Thoracic aorta (tissue), 1 donor: Measurements from ENCODE around the gene IL18RAP.

- RAMPAGE, long total RNA, result no peak
Observed at GRCh38 chr2:101086416-101086746, 64.8 kb downstream of the TBC1D8 start.

DNA sequence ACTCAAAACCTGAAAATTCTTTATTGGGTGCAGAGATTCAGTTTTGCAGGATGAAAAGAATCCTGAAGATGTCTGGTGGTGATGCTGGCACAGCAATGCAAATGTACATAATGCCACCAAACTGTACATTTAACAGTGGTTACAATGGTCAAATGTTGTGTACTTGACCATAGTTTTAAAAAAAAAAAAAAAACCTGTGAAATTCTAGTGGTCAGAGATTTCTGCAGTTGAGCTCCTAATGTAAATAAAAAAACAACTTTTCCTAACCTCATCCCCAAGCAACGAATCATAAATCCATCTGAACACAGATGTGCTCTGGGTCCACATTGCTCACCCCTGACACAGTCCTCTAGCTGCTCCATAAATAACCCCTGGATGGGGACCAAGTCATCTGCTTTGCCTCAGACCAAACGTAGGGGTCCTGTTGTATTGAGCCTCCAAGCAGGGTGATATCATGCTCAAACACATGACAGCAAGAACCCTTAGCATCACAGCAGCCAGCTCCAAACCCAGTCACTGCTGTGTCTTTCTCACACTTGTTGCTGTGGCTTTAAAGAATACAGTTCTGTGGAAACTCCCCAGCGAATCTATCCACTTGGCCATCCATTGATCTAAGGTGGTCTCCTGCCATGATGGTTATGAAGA lies 39.3 kb downstream of the TBC1D8 start:
- RAMPAGE, long total RNA, result no peak

DNA sequence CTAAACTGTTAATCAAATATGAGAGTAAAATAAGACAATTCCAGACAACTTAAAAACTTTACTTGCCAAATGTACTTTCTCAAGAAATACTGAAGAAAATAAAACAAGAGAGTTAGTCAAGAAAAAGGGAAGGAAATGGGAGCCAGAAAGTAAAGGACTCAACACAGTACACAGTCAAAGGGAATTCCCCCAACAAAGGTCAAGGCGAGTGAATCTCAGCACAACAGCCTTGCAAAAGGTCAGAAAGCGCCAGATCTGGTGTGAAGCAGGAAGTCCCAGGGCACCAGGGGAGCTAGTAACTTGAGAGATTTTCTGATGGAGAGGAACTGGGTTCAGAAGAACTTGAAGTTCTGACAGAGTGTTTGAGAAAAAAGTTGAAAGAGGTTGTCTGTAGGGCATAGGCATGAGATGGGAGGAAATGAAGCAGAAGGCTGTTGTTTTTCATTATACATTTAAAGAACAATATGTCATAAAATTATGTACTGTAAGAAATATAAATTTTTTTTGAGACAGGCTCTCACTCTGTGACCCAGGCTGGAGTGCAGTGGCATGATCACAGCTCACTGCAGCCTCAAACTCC lies 22.7 kb upstream of the TBC1D8 start:
- RAMPAGE, long total RNA, result no peak

- RAMPAGE, long total RNA, result no peak
Observed at GRCh38 chr2:101516953-101517876, 42.3 kb upstream of the RFX8 start.

- RAMPAGE, long total RNA, result no peak
Observed at GRCh38 chr2:101518788-101519307, 43.9 kb upstream of the RFX8 start.

GRCh38 chr2:101622935-101623697 lies 74.4 kb upstream of the MAP4K4 start:
- RAMPAGE, long total RNA, result no peak

- RAMPAGE, long total RNA, result no peak
Observed at GRCh38 chr2:101766335-101766719, 68.8 kb downstream of the MAP4K4 start.

DNA sequence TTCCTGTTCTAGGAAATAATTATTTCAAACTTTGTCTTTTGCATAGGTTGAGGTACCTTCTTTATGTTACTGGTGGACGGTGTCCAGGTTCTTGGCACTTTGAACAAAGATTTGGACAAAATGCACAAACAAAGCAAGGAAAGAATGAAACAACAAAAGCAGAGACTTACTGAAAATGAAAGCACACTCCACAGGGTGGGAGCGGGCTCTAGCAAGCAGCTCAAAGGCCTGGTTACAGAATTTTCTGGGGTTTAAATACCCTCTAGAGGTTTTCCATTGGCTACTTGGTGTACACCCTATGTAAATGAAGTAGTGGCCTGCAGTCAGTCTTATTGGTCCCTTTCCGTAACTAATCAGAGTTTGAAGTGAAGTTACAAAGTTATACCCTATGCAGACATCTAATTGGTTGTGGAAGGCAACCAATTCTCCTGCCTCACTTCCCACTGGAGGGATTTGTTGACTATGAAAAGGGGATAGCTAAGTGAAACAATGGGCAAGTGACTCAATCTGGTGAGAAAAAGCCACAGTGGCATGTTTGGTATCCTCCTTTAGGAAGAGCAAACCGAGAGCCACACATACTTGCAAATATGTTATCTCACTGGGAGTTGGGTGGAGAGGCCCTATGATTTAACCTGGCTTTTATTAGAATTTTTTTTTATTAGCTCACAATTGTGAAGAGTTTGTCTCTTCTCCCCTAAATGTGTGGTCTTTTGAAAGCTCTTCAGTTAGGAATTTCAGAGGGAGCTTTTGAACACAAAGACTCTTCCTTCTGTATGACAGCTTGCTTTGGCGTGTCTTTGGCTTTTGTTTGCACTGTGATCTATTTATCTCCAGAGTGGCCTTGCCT lies 69.4 kb downstream of the MAP4K4 start:
- RAMPAGE, long total RNA, result no peak

GRCh38 chr2:101834180-101834664 lies 136.7 kb downstream of the MAP4K4 start:
- RAMPAGE, long total RNA, result no peak

DNA sequence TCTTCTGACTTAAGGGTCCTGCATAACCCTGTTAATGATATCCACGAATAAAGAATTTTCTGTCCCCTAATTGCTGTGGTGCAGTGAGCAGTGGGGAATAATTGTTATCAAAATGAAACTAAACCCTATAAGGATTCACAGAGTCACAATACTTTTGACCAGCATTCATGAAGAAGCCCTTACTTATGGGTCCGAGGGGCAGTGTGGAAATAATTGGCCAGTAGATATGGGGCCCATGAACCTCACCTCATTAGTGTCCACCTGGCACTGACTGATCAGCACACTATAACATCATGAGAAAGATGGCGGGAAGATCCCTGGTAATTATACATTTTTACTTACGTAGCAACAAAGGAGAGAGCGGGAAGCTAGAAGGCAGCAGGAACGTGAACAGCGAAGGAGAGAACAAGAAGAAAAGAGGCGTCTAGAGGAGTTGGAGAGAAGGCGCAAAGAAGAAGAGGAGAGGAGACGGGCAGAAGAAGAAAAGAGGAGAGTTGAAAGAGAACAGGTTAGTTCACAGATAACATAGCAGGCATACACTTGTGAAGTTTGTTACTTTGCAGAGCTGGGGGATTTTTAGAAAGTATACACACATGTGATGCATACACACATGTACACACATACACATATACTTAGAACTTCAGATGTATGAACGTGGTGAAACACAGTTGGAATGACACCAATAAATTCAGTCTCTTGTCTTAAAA lies 136.0 kb upstream of the IL1R2 start:
- RAMPAGE, long total RNA, result no peak

GRCh38 chr2:102046070-102046616 lies 54.4 kb downstream of the IL1R2 start:
- RAMPAGE, long total RNA, result no peak

DNA sequence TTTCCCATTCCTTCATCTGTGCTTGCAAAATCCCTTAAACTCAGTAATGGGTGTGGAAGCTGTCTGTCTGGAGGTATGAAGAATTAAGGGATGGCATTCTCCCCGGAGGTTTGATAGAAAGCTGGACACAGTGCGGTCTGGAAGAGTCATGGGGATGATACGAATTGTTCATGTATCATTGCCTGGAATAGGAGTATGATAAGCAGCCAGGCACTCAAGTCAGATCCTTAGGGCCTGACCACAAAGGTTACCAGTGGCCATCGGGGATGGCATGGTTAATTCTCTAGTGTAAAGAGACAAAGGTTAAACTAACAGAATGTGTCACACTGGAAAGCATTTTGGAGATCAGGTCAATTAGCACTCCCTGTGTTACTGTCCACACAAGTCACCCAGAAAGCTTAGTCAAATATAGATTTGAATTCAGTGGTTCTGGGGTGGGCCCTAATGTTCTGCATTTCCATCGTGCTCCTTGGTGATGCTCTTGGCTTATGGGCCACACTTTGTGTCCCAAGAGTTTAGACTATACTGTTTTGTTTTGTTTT lies 41.8 kb upstream of the IL1R1 start:
- RAMPAGE, long total RNA, result no peak

GRCh38 chr2:102151417-102152034 lies 9.0 kb downstream of the IL1R1 start:
- RAMPAGE, long total RNA, result no peak

- RAMPAGE, long total RNA, result no peak
Observed at GRCh38 chr2:102366595-102367065, 11.0 kb downstream of the IL18R1 start.

- RAMPAGE, long total RNA, result no peak
Observed at GRCh38 chr2:102367272-102367737, 11.7 kb downstream of the IL18R1 start.

- RAMPAGE, long total RNA, result no peak
Observed at GRCh38 chr2:102367761-102368026, 12.1 kb downstream of the IL18R1 start.

DNA sequence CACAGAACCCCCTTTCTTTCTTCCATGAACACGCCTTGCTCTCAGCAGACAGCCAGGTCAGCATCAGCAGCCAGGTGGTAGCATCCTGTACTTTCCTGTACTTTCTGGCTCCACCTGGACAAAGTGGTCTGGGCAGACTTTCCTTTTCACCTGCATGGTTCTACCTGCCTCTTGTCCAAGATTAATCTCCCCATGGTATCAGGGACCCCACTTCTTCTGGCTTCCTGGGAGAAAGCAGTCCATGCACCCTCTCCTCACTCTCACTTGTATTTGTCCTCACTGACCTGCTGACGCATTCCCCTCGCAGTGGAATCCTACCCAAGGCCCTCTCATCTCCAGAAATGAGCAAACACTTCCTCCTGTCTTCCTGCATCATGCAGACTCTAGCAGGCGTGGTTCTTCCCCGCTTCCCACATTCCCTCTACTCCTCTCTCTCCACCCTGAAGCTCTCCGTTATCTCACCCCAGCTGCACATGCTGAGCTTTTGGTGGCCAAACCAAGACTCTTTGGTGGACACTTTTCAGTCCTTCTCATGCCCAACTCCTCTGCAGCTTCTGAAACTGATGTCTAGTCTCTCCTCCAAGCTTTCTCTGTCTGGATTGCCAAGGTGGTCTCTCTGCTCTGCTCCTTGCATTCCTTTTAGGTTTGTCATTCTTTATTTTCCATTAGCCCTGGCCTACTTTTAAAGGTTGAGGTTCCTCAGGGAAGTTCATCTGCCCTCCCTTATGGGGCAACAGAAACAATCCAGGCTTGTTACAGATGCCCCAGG lies 1.1 kb upstream of the IL18RAP start:
- RAMPAGE, long total RNA, result start-site peak on the plus strand centred at position 483 of the sequence, 81 bp wide, 8 reads

- RAMPAGE, long total RNA, result start-site peak on the plus strand at chr2:102423158-102423169, 10 reads
Observed at GRCh38 chr2:102422820-102423517, at the start of gene IL18RAP. Gene IL18RAP (plus strand): TSS chr2:102423160.

GRCh38 chr2:102668022-102668578 lies 48.7 kb downstream of the SLC9A2 start:
- RAMPAGE, long total RNA, result no peak

- RAMPAGE, long total RNA, result no peak
Observed at GRCh38 chr2:102764113-102764478, 2.3 kb downstream of the TMEM182 start.